A549 (cell line): Measurements from ENCODE around the genes CBR1, CBR3 and VPS26C.

GRCh38 chr21:36069617-36070624, at the start of gene CBR1:
TSS of gene CBR1 (plus strand) at chr21:36070024.
- PRO-cap, result unidirectional peak, plus-strand start at chr21:36070023
CAGE:
- cytosol, long polyA plus RNA, result start-site peak on the plus strand at chr21:36069955-36070035, 2,995 and 4,744 reads in 2 replicates
- long polyA plus RNA, result start-site peak on the plus strand at chr21:36069967-36070035, 560 and 220 reads in 2 replicates
- nucleus, long polyA plus RNA, result start-site peak on the plus strand at chr21:36069960-36070035, 1,115 and 1,105 reads in 2 replicates

GRCh38 chr21:36072387-36072780, 2.6 kb downstream of the CBR1 start:
- PRO-cap, result no peak
CAGE:
- cytosol, long polyA plus RNA, result no peak
- long polyA plus RNA, result no peak
- nucleus, long polyA plus RNA, result no peak

GRCh38 chr21:36135014-36135346, at the start of gene CBR3:
TSS of gene CBR3 (plus strand) at chr21:36135079.
- PRO-cap, result bidirectional peak, plus-strand start at chr21:36135086, minus-strand start at chr21:36134946; bidirectional peak, plus-strand start at chr21:36135313, minus-strand start at chr21:36135268
CAGE:
- cytosol, long polyA plus RNA, result start-site peak on the plus strand at chr21:36134997-36135092, 301 and 449 reads in 2 replicates
- long polyA plus RNA, result no peak
- nucleus, long polyA plus RNA, result start-site peak on the plus strand at chr21:36135022-36135087, 64 and 332 reads in 2 replicates

GRCh38 chr21:36190591-36191113, 34.0 kb downstream of the DOP1B start:
- PRO-cap, result no peak
CAGE:
- cytosol, long polyA plus RNA, result no peak
- long polyA plus RNA, result no peak
- nucleus, long polyA plus RNA, result no peak

DNA sequence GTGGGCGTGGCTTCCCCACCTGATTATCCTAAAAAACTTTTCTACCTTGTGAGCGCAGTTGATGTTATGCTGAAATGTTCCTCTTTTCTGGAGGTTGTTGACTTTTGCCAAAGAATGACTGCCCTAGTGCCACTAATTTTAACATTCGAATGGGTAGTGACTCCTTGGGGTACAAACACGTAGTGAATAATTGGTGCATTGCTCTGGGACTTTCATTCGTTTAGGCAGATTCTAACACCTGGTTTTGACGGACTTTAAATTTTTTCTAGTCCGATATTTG, 935 bp downstream of the MORC3 start:
- PRO-cap, result no peak
CAGE:
- cytosol, long polyA plus RNA, result no peak
- long polyA plus RNA, result no peak
- nucleus, long polyA plus RNA, result no peak

GRCh38 chr21:36322775-36323517, 2.9 kb downstream of the MORC3 start:
- PRO-cap, result no peak
CAGE:
- cytosol, long polyA plus RNA, result no peak
- long polyA plus RNA, result no peak
- nucleus, long polyA plus RNA, result no peak

DNA sequence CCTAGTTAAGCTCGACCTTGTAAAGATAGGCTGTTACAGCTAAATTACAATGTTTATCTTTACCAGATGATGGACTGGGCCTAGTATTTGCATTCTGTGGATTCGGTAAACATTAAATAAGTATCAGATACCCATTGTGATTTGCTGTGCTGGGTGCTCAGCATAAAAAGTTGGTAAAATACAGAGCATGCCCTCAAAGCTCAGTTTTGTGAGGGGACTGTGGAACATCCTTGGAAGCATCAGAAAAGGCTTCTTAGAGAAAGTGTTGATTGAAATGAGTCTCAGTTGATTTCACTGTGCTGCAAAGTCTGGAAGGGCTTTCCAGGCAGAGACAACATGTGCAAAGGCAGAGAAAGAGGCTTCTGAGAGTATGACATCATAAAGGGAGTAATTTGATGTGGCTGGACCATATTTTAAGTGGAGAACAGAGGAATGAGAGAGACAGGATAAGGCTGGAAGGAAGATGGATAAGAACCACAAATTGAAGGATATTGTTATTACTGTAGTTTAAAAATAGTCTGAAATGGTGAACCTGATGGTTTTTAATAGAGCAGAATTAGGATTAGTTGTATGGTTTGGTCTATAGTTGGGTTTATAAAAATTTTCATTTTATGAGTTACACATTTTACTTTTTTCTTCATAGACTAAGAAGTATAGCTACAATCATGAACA, 27.6 kb downstream of the MORC3 start:
- PRO-cap, result no peak
CAGE:
- cytosol, long polyA plus RNA, result no peak
- long polyA plus RNA, result no peak
- nucleus, long polyA plus RNA, result no peak

DNA sequence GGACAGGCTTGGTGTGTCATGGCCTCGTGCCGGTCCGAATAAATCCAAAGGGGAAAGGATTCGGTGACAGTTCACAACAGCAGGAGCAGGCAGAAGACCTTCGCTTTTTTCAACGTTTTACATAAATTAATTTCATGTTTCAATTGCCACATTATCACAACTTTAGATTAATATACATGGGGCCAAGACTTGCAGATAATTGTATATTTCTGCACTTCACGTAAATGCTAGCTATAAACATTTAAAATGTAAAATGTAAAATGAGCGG, 36.9 kb upstream of the SIM2 start:
- PRO-cap, result no peak
CAGE:
- cytosol, long polyA plus RNA, result no peak
- long polyA plus RNA, result no peak
- nucleus, long polyA plus RNA, result no peak

DNA sequence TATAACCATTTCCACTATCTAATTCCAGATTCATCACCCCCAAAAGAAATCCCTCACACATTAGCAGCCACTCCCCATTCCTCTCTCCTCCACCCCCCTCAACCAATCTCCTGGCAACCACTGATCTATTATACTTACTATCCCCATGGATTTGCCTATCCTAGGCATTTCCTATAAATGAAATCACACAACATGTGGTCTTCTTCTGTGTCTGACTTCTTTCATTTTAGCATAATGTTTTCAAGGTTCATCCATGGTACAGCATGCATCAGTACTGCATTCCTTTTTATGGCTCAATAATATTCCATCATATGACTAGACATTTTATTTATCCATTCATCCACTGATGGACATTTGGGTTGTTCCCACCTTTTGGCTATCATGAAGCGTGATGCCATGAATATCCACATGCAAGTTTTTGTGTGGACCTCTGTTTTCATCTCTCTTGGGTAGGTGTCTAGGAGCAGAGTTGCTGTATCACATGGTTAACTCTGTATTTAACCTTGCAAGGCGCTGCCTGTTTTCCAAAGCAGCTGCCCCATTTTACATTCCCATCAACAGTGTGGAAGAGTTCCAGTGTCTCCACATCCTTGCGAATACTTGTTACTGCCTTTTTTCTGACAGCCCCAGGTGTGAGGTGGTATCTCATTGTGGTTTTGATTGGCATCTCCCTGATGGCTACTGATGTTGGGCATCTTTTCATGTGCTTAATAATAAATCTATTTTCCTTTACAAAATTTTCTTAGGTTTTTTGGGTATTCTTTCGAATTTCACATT, 104.4 kb downstream of the HLCS start:
- PRO-cap, result no peak
CAGE:
- cytosol, long polyA plus RNA, result no peak
- long polyA plus RNA, result no peak
- nucleus, long polyA plus RNA, result no peak

DNA sequence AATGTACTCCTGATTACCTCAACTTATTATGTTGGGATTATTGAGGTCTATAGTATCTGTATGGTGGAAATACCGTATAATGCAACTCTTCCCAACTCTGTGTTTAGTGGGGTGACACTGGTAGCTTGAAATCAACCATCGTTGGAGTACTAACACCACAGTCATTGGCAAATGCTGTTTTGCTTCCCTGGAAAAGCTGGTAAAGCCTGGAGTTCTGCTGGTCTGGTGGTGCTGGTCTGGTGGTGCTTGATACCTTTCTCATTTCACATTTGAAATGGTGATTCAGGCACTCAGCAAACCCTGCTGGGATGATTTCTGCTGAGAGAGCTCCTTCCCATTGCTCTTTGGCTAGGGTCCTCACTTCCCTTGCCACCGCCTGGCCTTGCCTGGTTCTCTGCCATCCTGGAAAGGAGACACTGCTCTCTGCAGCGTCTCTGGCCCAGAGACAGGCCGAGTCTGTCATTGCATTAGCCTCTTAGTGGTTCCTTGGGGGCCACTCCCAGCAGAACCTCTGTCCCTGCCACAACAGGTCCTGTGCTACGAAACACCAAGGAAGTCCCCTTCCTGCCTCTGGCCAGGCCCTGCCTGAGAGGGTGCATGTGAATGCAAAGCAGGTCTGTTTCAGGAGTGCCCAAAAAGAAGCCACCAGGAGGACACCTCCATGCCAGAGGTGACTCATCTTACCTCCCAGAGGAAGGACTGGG, 59.9 kb downstream of the VPS26C start:
- PRO-cap, result no peak
CAGE:
- cytosol, long polyA plus RNA, result no peak
- long polyA plus RNA, result no peak
- nucleus, long polyA plus RNA, result no peak

GRCh38 chr21:37267225-37267810, at the start of gene VPS26C:
TSS of gene VPS26C (minus strand) at chr21:37267334.
- PRO-cap, result bidirectional peak, plus-strand start at chr21:37267736, minus-strand start at chr21:37267499
CAGE:
- cytosol, long polyA plus RNA, result no peak
- long polyA plus RNA, result no peak
- nucleus, long polyA plus RNA, result no peak

DNA sequence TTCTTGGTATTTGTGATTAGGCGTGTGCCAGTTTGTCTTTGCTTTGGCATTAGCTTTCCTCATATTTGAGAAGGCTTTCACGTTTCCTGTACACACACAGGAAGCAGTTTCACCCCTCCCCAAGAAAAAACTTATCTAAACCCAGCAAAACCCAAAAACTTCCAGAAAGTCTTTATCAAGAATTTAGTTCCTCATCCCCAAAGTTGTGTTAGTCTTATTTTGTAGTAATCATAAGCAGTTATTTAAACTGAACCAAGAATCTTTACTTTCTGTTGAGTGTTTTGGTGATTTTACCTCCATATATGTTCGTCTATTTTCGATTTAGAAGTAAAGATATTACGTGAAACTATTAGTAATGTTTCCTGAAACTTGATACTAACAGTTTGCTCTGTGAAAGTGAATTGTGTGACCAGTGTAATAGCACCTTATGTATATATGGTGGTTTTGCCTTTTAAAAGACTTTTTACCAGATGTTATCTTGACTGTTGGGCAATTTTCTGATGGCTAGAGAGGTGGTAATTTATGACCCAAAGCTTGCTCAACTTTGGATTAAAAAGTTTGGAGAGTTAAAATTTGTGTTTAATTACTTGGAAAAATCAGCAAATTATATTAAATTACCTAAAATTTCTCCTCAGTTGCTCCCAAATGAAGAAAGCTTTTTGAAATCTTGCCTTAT, 4.1 kb downstream of the DYRK1A start:
- PRO-cap, result no peak
CAGE:
- cytosol, long polyA plus RNA, result no peak
- long polyA plus RNA, result no peak
- nucleus, long polyA plus RNA, result no peak

DNA sequence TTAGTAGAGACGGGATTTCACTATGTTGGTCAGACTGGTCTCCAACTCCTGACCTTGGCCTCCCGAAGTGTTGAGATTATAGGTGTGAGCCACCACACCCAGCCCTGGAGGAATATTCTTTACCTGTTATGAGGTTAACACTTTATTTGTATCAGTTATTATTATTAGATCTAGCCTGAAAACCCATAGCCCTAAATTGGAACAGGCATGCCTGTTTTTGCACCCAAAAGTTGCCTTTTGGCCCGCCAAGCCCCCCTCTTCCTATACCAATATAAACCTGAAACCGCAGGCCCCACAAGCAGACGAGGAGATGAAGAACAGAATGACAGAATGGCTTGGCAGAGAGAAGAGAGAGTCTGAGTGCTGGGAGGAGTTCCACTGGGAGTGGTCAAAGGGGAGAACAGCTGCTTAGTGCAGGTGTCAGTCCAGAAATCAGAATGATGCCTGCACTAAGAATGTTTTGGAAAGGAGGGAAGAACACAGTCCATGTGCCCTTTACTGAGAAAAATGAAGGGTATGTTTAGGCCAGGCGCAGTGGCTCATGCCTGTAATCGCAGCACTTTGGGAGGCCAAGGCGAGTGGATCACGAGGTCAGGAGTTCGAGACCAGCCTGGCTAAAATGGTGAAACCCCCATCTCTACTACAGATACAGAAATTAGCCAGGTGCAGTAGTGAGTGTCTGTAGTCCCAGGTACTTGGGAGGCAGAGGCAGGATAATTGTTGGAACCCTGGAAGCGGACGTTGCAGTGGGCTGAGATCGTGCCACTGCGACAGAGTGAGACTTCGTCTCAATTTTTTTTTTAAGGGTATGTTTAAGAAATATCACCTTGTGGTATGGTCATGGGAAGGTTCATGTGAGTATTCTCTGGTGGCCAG, 9.4 kb downstream of the DYRK1A start:
- PRO-cap, result no peak
CAGE:
- cytosol, long polyA plus RNA, result no peak
- long polyA plus RNA, result no peak
- nucleus, long polyA plus RNA, result no peak

DNA sequence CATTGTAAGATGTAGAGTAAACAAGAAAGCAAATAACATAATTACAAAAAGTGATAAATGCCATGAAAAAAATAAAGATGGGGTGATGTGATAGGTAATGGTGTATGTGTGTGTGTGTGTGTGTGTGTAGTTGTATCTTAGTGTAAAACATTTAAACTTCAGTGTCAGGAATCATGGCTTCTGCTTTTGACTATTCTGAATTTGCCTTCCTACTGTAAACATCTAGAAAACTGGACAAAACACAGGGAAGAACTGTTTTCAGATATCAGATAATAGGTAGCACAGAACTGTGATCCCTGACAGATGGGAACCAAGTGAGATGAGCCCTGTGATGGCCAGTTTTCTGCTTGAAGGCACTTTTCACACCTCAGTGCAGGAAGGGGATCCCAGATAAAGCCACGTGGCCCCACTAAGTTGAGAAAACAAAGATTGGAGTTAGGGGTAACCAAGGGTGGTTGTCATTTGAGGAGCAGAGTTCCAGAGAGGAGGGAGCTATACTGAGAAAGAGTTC, 17.2 kb downstream of the DYRK1A start:
- PRO-cap, result no peak
CAGE:
- cytosol, long polyA plus RNA, result no peak
- long polyA plus RNA, result no peak
- nucleus, long polyA plus RNA, result no peak

DNA sequence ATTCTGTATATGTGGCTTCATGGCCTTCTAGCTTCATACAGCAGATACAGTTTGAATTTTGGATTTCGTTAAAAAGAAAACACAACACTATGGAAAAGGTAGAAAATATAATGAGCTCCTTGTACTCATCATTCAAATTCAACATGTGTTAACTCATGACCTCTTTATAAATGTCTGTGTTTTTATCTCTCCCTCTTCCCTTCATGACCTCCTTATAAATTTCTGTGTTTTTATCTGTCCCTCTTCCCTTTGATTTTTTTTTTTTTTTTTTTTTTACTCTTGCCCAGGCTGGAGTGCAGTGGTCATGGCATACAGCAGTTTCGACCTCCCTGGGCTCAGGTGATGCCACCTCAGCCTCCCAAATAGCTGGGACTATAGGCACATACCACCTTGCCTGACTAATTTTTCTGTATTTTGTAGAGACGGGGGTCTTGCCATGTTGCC, 21.3 kb downstream of the DYRK1A start:
- PRO-cap, result no peak
CAGE:
- cytosol, long polyA plus RNA, result no peak
- long polyA plus RNA, result no peak
- nucleus, long polyA plus RNA, result no peak

- PRO-cap, result no peak
CAGE:
- cytosol, long polyA plus RNA, result no peak
- long polyA plus RNA, result no peak
- nucleus, long polyA plus RNA, result no peak
Measured at GRCh38 chr21:37447413-37447852, 80.9 kb downstream of the DYRK1A start.

GRCh38 chr21:37499754-37500182, 133.2 kb downstream of the DYRK1A start:
- PRO-cap, result no peak
CAGE:
- cytosol, long polyA plus RNA, result no peak
- long polyA plus RNA, result no peak
- nucleus, long polyA plus RNA, result no peak

DNA sequence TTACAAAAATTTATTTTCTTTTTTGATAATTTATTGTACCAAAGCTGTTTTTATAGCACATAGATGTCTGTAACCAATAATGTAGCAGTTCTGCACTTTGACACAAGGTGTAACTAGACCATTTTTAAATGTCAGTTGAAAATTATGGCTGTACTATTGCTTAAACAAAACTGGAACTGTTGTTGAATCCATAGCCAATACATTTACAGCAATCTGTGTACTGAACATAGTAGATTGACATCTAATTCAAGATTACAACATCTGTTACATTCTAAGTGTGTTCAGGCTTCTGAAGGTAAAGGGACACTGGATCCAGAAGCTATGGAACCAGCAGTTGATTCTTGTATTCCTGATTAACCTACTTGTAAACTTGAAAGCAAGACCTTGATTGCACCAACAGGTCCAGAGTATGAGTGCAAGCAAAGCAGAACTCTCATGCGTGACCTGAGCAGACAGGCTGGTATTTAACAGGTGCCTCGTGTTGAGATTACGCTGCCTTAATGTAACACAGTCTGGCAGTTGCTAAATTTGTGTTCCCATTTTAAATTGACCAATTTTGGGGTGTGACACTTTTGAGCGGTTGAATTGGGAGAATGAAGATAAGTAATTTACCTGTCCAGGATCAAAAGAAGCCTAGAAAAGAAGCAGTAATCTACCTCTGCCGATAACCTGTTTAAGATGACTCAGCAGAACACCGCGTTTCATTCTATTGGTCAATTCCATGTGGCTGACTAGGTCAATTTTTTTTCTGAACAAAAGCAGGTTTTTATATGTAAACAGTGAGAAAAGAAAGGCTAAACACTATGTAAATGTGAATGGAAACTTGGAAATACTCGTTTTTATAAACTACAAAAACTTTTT, 147.4 kb downstream of the DYRK1A start:
- PRO-cap, result no peak
CAGE:
- cytosol, long polyA plus RNA, result no peak
- long polyA plus RNA, result no peak
- nucleus, long polyA plus RNA, result no peak

GRCh38 chr21:37551670-37552512, 185.3 kb downstream of the DYRK1A start:
- PRO-cap, result no peak
CAGE:
- cytosol, long polyA plus RNA, result no peak
- long polyA plus RNA, result no peak
- nucleus, long polyA plus RNA, result no peak

DNA sequence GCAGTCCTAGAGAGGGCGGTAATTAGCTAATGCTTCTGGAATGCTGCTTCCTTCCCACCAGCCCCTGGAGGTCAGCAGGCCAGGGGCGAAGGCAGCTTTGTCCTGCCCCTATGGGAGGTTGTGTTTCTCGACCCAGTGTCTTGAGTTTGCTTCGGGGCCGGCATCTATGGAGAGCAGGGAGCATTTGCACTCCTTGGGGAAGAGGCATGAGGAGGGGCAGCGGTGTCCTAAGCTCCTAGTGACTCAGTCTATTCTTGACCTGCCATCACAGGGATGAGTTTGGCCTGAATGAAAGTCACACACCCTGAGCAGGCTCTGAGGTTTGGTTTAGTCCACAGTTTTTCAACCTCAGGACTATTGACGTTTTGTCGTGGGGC, 85.0 kb upstream of the KCNJ15 start:
- PRO-cap, result no peak
CAGE:
- cytosol, long polyA plus RNA, result no peak
- long polyA plus RNA, result no peak
- nucleus, long polyA plus RNA, result no peak